Frontal cortex (tissue), 2 donors: ENCODE measurements around a stretch of chr6.

- RAMPAGE, long total RNA, result no peak
Observed at GRCh38 chr6:149837132-149837753, 26.9 kb downstream of the LRP11 start.

GRCh38 chr6:149852204-149852797 lies 11.9 kb downstream of the LRP11 start:
- RAMPAGE, long total RNA, result no peak

- RAMPAGE, long total RNA, result no peak
Observed at GRCh38 chr6:149855469-149856126, 8.6 kb downstream of the LRP11 start.

DNA sequence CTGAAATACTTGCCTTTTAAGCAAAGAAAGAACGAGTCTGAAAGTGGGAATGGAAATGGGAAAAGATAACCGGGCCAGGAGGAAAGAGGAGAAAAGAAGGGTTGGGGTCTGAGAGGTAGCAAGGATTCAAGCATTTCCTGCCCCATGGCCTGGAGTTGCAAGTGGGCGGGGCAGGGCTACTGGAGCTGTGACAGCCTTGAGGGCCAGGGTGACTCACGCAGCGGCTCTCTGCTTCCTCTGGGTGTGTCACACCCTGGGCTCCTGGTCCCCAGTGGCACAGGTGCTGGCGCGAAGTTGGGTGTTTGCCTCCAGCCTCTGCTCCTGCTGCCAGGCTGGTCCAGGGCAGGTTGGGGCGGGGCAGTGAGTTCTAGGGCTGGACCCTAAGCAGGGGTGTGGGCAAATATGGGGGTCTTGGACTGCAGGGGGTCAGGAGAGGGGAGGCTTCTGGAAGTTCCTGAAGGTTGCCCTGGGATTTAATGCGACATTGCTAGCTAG lies 3.3 kb upstream of the ULBP3 start:
- RAMPAGE, long total RNA, result no peak

DNA sequence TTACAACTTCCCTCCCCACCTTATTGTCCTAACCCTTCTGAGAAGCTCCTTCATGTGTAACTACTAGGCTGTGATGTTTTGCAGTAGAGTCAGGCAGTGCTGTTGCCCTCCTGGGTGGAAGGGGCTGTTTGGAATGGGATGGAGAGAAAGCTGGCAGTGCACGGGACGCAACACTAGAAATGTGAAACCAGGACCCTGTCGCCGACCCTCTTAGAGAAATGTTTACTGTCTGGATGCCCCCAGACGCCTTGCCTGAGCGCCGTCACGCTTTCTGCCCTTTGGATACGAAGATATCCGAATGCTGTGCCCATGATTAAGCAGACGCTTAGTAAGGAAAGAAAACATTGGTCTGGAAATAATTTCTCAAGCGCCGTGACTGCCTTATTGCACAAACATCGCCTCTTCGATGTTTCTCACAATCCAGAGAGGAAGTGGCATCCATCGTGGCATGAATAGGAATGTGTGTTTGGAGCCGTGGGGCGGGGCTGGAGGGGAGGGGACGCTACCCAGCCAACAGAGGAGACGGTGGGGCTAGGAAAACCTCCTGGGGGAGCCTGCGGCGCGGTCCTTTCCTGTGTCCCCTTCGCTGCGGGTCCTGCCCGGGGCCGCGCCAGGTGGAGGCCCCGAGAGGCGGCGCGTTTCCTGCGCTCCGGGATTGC lies 636 bp upstream of the PPP1R14C start:
- RAMPAGE, long total RNA, result no peak

DNA sequence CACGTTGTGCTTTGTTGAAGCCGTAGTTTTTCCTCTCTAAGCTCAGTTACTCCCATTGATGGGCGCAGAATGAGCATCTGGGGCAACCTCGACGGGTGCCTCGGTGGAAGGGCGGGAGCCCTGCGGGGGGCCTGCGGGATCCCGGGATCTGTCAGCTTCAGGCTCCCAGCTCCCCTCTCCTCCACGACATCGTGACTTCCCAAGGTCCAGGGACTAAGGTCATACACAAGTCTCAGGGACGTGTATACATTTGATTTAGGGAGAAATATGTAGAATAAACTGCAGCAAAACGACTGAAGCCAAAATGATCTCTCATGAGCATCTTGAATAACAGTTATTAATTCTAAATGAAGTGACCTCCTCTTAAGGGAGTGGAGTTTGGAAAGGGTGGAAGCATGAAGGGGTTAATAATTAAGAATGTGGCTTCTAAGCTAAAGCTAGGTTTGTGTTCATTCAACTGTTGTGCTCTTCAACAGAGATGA lies 1.3 kb downstream of the PPP1R14C start:
- RAMPAGE, long total RNA, result no peak

DNA sequence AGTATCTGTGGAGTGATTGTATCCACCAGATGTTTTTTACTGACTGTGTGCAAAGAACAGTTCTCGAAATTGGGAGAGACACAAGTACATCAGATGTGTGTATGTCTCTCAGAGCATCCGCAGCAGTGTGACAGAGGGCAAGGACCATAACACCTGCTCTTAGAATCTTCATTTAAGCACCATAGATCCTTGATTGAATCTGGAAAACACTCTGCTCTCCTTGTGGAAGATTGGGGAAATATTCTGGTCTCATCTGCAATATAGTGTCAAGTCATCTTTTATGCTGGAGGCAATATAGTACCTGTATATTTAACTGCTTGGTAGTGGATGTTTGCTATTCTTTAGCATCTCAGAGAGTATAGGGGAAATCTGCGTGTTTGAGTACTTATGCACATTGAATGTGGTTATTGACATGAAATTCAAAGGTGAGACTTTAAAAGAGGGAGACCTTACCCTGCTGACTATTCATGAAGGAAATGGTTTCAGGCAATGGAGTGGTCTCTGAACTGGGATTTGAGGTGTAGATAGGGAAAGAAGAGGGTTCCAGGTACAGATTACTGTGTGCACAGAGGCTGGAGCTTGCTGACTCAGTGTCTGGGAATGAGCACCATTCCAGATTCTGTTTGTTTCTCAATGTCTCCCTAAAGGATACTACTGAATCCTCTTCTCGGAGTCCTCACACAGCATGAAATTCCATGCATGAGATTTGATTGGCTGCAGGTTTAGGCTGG lies 48.7 kb downstream of the PPP1R14C start:
- RAMPAGE, long total RNA, result no peak

DNA sequence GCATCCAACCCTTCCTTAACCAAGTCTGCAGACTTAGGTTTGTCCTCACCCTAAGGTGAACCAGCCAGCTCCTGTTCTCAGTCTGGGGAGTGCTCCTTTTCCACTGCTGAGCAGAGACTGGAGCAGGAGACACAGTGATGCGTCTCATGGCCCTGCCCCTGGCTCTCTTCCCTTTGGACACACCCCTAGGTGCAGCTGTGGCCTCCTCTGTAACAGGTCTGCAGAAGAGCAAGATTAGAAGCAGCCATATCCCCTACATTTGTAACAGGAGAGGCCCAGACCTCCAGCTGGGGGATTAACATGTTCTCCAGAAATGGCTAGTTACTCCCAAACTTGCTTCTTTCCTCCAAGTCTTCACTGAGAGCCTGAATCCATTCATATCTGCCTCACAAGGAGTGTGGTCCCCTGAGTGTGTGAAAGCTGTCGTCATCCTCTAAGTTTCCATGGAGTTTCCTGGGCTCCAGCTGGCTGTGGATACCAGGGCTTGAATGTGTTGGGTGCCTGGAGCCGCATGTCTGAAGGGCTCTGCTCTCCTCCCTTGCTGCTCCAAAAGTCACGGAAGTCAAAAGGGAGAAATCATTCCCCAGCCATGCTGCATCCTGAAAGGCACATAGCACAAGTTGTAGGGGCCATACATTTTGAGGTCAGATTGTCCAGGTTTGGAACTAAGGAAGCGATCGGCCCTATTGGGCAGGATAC lies 57.7 kb downstream of the PPP1R14C start:
- RAMPAGE, long total RNA, result no peak

DNA sequence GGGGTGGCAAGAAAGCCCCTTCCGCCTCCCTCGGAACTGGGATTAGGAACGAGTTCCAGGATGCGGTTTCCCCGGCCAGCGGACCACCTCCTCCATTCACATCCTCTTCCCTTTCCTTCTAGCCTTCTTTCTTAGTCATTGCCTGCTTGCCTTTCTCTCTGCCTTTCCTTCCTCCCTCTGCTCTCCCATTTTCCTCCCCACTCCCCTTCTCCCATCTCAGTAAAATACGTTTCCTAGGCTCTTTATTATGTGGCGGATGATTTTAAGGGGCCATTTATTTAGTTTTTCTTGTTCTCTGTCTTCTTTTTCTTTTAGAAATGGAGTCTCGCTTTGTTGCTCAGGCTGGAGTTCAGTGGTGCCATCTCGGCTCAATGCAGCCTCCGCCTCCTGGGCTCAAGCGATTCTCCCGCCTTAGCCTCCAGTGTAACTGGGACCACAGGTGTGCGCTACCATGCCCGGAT lies 1.4 kb downstream of the MTHFD1L start:
- RAMPAGE, long total RNA, result no peak

- RAMPAGE, long total RNA, result no peak
Observed at GRCh38 chr6:150930854-150931345, 65.4 kb downstream of the MTHFD1L start.

GRCh38 chr6:150937091-150937471 lies 71.6 kb downstream of the MTHFD1L start:
- RAMPAGE, long total RNA, result no peak

DNA sequence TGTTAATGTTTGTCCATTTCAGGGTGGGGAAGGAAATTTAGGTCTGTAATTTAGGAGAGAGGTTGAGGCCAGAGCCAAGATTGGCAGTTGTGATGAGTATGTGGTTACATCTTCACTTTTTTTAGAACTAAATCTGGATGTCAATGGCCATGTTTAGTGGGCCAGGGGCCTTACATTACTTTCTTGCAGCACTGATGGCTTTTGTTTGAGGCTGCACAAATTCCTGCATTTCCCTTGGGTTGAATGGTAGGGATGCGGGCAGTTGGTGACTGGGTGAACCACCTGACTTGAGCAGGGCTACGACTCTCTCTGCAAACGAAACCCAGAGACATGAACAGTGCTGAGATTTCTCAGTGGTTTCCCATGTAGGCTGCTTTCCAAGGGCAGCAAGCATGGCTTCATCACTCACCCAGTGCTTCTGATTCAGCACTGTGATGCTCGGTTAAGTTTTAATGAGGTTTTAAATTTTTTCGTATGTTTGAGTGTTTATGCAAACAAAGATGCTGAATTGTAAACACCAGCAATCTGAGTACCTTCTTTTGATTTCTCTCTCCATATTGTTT lies 127.1 kb downstream of the MTHFD1L start:
- RAMPAGE, long total RNA, result no peak

GRCh38 chr6:151019352-151019791 lies 153.9 kb downstream of the MTHFD1L start:
- RAMPAGE, long total RNA, result no peak

DNA sequence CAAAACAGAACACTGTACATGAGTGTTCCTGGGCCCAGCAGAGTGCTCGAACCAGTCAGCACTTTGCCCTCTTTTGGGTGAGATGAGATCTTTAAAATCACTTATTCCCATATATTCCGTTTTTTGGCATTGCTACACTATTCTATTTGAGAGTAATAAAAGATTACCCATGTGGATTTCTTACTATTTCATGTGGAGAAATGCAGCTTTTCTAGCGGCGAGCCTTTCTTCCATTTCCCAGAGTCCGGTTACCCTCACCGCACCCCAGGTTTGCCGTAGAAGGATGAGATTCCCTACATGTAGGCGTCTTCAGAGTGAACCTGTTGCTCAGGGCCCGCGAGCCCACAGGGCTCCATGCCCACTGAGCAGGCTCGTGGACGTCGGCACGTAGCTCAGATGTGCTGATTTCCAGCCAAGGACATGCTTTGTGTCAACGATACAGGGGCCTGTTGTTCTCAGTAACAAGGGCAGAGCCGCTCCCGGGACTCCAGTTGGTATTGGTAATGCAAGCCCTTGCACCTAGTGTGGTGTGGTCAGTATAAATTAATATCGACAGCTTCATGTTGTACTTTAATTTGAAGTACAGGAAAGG lies 159.5 kb downstream of the MTHFD1L start:
- RAMPAGE, long total RNA, result no peak

- RAMPAGE, long total RNA, result no peak
Observed at GRCh38 chr6:151070782-151071214, 169.0 kb upstream of the AKAP12 start.

DNA sequence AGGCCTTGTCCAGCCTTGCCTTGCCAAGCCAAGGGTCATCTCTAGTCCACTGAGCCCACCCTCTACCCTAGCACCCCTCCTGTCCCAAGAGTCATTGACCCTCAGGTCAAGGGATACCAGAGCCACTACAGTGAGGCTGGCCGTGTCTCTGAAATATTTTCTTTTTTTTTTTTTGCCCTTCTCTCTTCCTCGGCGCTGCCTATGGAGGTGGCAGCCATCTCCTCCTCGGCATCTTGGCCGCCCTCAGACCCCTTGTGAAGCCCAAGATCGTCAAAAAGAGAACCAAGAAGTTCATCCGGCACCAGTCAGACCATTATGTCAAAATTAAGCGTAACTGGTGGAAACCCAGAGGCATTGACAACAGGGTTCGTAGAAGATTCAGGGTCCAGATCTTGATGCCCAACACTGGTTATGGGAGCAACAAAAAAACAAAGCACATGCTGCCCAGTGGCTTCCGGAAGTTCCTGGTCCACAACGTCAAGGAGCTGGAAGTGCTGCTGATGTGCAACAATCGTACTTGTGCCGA lies 140.4 kb upstream of the AKAP12 start:
- RAMPAGE, long total RNA, result no peak

- RAMPAGE, long total RNA, result no peak
Observed at GRCh38 chr6:151291355-151292071, 51.7 kb downstream of the AKAP12 start.

DNA sequence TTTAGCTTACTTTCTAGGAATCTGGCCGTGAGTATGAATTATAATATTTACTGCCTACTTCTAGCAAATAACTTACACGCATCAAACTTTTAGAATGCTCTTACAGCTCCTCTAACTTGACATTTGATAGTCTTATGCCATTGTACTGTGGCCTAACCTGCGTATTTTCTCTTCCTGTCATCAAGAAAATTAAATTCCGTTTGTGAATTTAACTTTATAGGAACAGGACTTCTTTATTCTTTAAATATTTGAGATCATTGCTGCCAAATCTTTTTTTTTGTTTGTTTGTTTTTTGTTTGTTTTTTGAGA lies 64.9 kb downstream of the ZBTB2 start:
- RAMPAGE, long total RNA, result no peak

DNA sequence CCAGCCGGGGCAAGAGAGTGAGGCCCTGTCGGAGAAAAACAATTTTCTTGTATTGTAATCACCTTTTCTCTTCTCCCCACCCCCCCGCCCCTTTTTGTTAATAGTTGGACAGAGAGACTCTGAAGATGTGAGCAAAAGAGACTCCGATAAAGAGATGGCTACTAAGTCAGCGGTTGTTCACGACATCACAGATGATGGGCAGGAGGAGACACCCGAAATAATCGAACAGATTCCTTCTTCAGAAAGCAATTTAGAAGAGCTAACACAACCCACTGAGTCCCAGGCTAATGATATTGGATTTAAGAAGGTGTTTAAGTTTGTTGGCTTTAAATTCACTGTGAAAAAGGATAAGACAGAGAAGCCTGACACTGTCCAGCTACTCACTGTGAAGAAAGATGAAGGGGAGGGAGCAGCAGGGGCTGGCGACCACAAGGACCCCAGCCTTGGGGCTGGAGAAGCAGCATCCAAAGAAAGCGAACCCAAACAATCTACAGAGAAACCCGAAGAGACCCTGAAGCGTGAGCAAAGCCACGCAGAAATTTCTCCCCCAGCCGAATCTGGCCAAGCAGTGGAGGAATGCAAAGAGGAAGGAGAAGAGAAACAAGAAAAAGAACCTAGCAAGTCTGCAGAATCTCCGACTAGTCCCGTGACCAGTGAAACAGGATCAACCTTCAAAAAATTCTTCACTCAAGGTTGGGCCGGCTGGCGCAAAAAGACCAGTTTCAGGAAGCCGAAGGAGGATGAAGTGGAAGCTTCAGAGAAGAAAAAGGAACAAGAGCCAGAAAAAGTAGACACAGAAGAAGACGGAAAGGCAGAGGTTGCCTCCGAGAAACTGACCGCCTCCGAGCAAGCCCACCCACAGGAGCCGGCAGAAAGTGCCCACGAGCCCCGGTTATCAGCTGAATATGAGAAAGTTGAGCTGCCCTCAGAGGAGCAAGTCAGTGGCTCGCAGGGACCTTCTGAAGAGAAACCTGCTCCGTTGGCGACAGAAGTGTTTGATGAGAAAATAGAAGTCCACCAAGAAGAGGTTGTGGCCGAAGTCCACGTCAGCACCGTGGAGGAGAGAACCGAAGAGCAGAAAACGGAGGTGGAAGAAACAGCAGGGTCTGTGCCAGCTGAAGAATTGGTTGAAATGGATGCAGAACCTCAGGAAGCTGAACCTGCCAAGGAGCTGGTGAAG lies 42.4 kb downstream of the ZBTB2 start:
- RAMPAGE, long total RNA, result no peak

DNA sequence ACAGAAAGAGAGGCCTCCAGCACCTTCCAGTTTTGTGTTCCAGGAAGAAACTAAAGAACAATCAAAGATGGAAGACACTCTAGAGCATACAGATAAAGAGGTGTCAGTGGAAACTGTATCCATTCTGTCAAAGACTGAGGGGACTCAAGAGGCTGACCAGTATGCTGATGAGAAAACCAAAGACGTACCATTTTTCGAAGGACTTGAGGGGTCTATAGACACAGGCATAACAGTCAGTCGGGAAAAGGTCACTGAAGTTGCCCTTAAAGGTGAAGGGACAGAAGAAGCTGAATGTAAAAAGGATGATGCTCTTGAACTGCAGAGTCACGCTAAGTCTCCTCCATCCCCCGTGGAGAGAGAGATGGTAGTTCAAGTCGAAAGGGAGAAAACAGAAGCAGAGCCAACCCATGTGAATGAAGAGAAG lies 39.3 kb downstream of the ZBTB2 start:
- RAMPAGE, long total RNA, result no peak